Bronchus fibroblast of lung (primary cell): ENCODE measurements around a stretch of chr7.

- RAMPAGE, long total RNA: no peak
Measured at GRCh38 chr7:130308314-130308605, 15.3 kb downstream of the CPA4 start.

DNA sequence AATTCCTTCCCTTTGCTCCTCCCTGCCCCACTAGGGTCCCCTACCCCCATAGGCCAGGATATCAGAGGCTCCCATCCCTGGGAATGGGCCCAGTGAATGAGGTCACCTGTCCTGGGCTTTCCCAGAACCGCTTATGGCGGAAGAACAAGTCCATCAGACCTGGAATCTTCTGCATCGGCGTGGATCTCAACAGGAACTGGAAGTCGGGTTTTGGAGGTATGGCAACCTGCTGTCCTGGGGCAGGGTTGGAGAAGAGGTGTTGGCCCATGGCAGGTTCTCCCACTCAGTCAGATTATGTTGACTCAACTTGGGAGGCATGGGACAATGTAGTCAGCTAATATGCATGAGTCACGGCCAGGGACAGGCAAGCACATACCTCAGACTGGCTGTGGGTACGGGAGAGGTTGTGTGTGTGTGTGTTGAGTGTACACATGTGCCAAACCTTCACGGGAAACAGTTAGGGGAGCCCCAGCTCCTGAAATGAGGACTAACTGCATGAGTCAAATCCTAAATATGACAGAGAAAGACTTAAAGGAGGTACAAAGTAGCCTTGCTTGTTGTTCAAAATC is 16.9 kb upstream of the CPA1 start:
- RAMPAGE, long total RNA: no peak

GRCh38 chr7:130369078-130369816 is 11.0 kb upstream of the CPA1 start:
- RAMPAGE, long total RNA: no peak

GRCh38 chr7:130384042-130385334 is 4.2 kb downstream of the CPA1 start:
- RAMPAGE, long total RNA: no peak

GRCh38 chr7:130385335-130386117 is 5.2 kb downstream of the CPA1 start:
- RAMPAGE, long total RNA: no peak

DNA sequence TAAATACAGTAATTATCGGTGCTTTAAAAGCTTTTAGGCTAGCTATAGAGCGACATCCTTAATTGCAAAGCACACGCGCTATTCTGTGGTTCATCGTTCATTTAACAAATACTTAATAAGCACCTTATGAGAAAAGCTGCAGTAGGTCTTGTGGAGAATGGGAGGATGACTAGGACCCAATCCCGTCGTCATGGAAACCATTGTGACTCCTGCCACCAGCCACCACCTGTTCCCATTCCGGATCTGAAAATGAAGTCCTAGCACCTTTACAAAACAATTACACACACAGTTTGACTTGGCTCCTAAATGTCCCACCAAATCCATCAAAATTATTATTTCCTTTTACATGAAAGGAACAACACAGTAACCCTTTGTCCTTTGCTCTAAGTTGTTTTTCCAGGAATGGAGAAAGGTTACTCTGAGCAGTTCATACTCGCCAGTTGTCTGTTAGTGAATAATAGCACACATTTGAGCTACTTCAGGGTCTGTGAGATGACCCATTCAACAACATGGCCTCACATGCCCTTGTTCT is 785 bp upstream of the CEP41 start:
- RAMPAGE, long total RNA: no peak

GRCh38 chr7:130473171-130473629 is 18.7 kb upstream of the MEST start:
- RAMPAGE, long total RNA: no peak

- RAMPAGE, long total RNA: no peak
Measured at GRCh38 chr7:130490746-130491587, 918 bp upstream of the MEST start.

DNA sequence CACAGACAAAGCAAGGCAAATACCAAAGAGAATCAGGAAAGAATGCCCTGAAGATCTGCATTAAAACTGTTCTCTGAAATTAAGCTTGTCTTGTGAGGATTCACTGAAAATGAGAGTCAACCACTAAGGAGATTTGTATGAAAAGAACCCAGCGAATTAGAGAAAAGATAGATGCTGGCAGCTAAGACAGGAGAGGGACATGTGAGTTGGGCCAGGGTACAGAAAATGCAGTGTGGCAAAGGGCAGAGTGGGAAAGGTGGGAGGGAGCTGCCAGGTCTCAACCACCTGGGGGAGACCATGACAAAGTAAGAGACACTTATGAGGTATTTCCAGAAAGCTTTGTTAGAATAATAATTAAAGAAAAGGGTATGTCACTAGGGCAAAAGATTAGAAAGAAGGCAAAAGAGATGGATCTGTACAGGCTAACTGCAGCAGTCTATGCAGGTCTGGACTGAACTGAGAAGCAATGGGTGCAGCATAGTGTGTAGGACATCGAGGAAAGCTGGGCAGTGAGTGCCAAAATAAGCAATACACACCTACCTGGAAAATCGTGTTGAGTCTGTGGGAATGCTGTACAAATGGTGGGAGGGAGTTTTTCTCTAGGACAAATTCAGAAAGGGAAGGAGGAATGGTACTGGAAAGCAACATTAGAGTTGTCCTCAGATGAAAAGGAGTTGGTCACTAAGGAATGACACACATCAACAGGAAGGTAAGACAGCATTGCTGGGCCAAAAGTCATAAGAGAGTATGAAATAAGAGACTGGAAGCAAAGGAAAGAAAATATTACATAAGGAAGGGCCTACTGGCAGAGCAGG is 19.2 kb downstream of the MEST start:
- RAMPAGE, long total RNA: no peak

GRCh38 chr7:130527792-130528452 is 36.0 kb downstream of the MEST start:
- RAMPAGE, long total RNA: no peak

GRCh38 chr7:130909257-130909993 is 175.4 kb upstream of the KLF14 start:
- RAMPAGE, long total RNA: no peak

GRCh38 chr7:130912604-130913995 is 179.1 kb upstream of the KLF14 start:
- RAMPAGE, long total RNA: no peak

- RAMPAGE, long total RNA: no peak
Measured at GRCh38 chr7:130914344-130914974, 180.5 kb upstream of the KLF14 start.

GRCh38 chr7:130950845-130951362 is 216.9 kb upstream of the KLF14 start:
- RAMPAGE, long total RNA: no peak

- RAMPAGE, long total RNA: no peak
Measured at GRCh38 chr7:130973669-130974053, 239.7 kb upstream of the KLF14 start.

DNA sequence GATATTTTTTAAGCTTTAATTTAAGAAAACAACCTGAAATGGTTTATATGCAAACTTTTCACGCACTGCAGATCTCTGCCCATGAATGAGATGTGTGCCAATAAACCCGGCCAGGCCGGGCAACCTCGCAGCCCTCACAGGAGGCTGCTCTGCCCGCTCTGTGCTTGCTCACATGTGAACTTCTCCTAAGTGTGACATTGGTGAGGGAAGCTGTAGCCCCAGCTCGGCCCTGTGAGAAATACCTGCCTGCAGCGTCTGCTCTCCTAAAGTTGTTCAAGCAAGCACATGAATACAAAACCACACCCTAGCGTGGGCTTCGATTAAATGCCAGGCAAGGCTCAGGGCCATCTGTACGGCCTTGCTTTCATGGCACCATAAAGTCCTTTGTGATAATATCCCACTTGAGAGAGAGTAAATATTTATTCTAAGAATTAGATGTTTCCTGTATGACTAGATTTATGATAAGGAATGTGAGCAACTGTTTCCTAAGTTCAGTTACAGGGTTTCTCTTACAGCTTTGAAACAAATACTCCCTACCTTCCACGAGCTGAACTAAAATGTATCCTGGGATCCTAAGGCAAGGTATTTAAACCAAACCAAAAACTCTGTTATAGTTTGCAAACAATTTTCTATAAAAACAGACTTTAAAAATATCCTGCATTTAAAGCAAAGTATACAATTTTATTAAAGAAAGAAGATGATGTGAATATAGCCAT is 262.8 kb upstream of the KLF14 start:
- RAMPAGE, long total RNA: no peak

GRCh38 chr7:131078764-131080099 is 248.4 kb upstream of the MKLN1 start:
- RAMPAGE, long total RNA: no peak

DNA sequence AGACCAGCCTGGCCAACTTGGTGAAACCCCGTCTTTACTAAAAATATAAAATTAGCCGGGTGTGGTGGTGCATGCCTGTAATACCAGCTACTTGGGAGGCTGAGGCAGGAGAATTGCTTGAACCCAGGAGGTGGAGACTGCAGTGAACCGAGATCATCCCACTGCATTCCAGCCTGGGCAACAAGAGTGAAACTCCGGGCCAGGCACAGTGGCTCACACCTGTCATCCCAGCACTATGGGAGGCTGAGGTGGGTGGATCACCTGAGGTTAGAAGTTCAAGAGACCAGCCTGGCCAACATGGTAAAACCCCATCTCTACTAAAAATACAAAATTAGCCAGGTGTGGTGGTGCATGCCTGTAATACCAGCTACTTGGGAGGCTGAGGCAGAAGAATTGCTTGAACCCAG is 234.2 kb upstream of the MKLN1 start:
- RAMPAGE, long total RNA: no peak

- RAMPAGE, long total RNA: no peak
Measured at GRCh38 chr7:131105639-131106638, 221.7 kb upstream of the MKLN1 start.

GRCh38 chr7:131186704-131187230 is 140.9 kb upstream of the MKLN1 start:
- RAMPAGE, long total RNA: no peak